PFSK-1 (cell line): ENCODE data around the genes SLC22A24 and SLC22A9.

DNA sequence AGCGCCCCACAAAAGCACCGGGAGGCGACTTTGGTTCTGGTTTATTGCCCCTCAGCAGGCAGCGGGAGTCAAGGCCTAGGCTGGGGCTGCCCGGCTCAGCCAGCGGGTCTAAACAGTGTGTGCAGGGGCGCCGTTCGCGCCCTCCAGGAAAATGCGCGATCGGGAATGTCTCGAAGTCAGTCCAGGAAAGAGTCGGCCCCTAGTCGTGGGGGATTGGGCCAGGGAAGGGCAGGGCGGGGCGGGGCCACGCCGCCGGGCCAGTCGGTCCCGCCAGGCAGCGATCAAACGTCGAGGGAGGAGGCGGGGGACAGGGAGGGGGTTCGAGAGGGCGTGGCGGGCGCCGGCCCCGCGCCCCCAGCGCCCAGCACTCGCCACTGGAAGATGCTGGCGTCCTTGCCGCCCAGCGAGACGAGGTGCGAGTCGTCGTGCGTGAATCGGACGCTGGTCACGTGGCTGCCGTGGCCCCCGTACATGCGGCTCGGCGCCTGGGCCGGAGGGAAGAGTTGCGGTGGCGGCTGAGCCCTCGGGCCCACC lies 596 bp upstream of the MTA2 start:
- RRBS: 85% methylated on average over 18 of the region's 56 CpGs

DNA sequence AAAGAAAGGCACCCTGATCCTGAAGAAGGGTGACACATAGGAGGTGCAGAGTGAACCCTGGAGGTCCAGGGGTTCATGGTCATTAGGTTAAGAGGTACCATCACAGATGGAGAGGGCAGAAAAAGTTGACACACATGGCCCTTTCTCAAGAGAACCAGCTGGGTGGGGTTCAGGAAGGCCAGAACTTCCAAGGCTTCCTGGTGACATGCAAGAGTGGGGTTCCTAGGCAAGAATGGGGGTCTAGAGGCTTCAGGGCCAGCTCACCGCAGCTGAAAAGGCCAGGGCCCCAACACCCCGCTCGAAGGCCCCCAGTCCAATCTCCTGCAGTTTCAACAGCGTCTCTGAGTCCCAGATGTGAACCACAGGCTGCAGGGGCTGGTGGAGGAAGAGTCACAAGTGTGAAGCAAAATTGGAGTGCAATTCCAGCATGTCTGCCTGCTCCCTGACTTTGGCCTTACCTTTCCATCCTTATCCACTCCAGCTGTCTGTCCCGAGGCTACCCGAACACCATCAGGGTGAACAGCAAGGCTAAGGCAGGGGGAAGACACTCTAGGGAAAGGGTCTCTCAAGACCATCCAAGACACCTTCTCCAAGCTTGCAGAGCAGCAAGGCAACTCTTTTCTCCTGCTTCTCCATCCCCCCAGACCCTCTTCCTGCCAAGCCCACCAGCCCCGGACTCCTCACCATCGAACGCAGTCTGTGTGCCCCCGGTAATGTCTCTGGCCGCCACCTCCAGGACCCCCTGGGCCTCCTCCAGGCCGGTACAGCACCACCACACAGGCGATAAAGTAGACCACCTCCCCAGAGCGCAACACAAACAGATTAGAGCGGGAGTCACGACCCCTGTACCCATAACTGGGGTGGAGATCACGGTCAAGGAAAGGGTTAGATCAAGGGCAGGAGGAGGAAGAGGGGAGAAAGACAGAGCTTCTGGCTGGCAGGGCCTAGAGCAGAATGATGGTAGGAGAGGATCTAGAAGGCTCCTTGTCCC lies 4.0 kb downstream of the EML3 start:
- RRBS: 93% methylated on average over 3 of the region's 17 CpGs

DNA sequence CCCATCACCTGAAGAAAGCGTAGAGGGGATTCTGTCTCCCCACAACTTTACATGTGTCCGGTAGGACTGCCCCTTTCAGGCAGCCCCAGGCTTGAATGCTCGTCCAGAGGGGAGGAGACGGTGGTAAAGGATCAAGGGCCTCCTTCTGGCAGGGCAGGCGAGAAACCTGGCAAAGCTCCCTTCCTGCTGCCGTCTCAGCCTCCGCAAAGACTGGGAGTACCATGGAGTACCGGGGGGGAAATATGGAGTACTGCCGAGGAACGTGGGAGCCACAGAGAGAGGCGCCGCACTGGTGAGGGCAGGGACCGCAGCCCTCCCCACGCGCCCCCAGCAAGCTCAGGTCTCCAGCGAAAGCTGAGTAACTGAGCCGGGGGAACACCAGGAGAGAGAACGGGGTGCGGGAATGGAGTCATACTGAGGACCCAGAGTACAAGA lies 929 bp downstream of the EML3 start:
- RRBS: no CpG with 5 or more reads among the region's 19 CpGs

GRCh38 chr11:62727827-62728000 lies 457 bp upstream of the HNRNPUL2 start:
- RRBS: 3% methylated on average over 1 of the region's 10 CpGs

GRCh38 chr11:62801652-62802330 lies 3.4 kb downstream of the NXF1 start:
- RRBS: no CpG with 5 or more reads among the region's 7 CpGs

DNA sequence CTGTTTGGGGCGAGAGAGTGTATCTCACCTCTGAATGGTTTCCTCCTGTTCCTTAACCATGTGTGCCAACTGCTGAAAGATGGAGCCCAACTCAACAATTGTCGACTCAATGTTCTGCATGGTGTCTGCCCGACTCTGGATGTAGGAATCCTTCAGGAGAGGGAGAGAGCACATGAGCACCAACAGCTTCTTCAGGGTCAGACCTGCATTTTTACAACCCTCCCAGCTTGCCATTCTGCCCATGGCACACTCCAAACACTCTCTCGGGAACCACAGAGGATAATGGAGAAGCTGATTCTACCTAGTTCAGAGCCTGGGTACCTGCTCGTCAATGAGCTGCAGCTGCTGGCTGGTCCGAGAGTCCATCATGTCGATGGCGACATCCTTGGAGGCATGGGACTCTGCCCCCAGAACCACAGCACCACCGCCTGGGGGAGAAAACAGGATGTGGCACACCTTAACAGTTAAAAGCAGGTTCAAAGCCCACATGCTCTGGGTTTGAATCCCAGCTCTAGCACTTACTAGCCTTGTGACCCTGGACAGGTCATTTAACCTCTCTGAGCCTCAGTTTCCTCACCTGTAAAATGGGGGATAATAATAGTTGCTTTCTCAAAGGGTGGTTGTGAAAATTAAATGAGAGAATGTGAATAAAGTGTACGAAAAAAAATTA lies 7.6 kb downstream of the STX5 start:
- RRBS: no CpG with 5 or more reads among the region's 10 CpGs

DNA sequence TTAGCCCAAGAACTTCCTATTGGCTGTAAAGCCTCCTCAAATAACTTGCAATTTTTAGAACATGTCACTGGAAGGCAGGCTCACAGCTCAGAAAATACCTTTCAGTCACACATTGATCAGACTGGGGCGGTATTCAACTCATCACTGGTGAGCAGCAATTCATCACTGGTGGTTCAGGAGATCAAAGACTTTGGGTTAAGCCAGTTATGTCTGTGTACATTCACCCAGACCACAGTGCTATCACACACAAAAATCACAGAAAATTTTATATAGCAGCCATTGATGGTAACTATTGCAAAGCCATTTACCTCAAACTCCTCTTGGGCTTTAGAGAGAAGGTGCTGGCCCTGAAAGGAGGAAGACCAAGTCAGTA lies 13.8 kb upstream of the WDR74 start:
- RRBS: no CpG with 5 or more reads among the region's 1 CpG

DNA sequence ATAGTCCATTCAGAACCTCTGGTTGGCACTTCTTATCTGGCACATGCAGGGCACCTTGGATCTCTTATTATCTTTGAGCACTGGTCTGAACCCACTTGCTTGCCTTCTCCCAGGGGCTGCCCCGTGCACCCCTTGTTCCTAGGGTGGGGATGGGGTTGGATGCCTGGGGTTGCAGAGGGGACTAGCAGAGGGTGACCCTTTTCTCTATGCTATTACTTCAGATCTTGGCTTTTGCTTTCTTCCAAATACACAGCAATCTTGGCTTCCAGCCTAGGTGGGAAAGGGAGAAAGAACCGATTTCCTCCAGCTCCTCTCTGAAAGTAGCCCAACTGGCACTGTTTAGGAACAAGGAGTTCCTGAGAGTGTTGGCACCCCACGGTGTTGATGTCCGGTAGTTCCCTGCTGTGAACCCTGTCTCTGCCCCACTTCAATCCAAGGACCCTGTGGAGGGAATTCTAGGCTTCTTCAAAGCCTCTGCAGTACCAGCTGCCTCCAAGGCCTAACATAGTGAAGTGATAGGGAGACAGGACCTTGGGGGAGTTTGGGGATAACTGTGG lies 1.2 kb upstream of the SLC3A2 start:
- RRBS: no CpG with 5 or more reads among the region's 4 CpGs

DNA sequence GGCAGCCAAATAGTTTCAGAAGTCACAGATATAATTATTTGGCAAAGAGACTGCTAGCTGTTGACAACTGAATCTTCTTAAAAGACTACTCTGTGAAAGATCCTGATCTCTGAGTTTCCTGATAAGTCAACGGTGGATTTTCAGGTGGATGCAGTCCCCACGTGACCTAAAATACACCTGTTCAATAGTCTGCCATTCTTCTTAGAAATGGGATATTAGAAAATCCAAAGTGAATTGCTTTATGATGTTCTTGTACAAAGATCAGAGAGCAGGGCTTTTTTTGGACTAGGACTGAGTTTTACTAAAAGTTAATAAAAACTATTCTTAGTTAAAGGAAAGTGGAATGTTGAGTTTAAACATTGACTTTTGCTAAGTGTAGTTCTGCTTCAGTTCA lies at the start of gene SLC22A24:
Gene SLC22A24, minus strand, starts transcription at position 238 of the 394 bp plus-strand sequence.
- RRBS: no CpG with 5 or more reads among the region's 2 CpGs

- RRBS: no CpG with 5 or more reads among the region's 16 CpGs
Observed at GRCh38 chr11:63369492-63370716, at the start of gene SLC22A9. SLC22A9 (plus strand) TSS chr11:63369785.

GRCh38 chr11:63626428-63627385 lies 12.5 kb upstream of the PLAAT3 start:
- RRBS: no CpG with 5 or more reads among the region's 4 CpGs

- RRBS: no CpG with 5 or more reads among the region's 2 CpGs
Observed at GRCh38 chr11:63695332-63695849, 14.1 kb downstream of the RTN3 start.

- RRBS: 95% methylated on average over 9 of the region's 45 CpGs
Observed at GRCh38 chr11:63769637-63770424, 1.3 kb upstream of the ZFTA start.

DNA sequence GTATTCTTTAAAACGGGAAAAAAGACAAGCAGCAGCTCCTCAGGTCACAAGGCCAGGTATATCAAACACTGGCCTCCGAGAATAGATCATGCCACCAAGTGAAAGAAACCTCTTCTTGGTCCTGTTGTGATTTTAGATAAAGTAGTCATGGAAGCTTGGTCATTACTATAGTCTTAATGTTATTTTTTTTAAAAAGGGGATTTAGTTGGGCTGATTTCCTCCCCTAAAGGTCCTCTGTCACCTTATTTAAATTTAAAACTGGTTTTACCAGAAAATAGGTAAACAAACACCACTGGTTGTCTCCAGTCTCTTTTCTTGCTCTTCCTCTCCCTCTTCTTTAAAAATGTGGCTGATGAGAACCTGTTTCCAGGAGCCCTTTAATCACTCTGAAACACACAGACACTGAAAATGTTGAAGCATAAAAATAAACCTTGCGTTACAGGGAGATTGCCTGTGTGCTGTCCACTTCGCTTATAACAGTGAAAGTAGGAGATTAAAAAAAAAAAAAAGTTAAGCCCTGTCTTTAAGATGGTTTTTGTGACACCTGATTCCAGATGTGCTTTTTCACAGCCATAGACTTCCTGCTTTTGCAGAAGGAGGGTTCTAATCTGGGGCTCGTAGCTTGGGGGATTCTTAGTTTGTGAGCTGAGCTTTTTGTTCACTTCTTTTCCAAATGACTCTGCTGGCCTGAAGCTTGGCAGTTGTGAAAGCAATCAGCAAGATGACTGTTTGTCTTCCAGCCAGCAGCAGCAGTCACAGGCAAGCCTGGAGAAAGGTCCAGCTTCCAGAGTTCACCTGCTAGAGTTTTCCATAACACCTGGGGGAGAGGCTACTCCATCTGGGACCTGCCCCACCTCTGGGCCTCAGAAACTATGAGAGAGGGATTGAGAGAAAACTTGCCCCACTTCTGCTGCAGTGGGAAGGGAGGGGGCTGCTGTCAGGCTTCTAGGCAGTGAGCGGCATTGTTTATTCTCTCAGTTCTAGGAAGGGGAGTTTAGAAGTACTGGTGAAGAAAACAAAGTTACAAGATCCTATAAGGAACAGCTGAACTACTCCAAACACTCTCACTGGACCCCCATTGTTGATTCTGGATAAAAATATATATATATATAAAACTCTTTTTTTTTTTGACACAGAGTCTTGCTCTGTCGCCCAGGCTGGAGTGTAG lies 4.0 kb downstream of the MARK2 start:
- RRBS: no CpG with 5 or more reads among the region's 7 CpGs

DNA sequence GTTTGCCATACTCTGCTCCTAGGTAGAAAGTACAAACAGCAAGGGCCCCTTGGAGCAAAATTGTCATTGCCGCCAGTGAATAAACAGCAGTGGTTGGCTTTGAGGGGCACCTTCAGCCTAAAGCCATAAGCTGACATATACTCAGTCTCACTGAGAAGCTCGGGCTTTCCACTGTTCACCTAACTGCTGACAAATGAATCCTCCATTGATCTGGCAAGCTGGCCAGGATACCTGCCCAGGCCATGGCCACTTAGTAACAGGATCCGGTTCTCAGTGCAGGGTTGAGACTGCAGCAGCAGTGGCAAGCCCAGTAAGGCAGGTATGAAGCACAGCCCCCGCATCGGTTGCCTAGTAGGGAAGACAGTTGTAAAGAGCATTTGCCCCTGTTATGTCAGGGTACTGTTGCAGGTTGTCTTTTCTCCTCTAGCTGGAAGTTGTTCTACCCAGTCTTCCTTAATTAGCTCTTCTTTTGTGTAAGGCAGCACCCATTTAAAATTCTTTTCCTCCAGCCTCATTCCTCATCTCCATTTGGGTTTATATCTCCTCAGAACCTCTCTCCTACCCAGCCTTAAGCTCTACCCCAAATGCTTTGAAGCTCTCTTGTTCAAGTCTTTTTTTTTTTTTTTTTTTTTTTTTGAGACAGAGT lies 39.0 kb downstream of the MARK2 start:
- RRBS: no CpG with 5 or more reads among the region's 5 CpGs

DNA sequence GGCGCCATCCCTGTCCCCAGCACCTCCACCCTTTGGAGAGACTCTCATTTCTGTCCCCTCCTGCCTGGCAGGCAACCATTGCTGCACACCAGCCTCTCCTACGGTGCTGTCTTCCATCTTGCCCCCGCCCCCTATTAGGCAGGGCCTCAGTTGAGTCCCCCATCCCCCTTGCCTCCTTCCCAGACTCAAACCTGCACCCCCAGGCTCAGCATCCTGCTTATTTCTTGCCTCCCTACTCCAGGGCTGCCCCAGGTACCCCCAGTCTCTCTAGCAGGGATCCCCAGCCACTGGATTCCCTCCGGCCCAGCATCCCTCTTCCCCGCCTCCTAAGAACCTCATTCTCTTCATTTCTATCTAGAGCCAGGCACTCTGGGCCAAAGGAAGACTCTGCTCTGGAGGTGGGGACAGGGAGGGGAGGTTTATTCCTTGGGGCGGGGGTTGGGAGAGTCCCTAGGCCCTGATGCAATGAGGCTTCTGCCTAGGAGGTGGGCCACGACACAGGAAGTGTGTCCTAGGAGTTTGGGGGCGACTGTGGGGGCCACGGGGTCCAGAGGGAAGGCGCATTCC lies 1.8 kb upstream of the RCOR2 start:
- RRBS: no CpG with 5 or more reads among the region's 10 CpGs

DNA sequence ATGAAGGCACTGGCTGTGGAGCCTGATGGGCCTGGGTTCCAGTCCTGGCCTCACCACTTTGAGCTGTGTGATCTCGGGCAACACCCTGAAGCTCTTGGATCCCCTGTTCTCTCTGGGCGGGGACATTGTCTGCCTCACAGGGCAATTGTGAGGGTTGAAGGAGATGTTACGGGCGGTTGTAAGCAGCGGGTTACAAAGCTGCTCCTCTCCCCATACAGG lies 4.8 kb downstream of the OTUB1 start:
- RRBS: no CpG with 5 or more reads among the region's 5 CpGs

DNA sequence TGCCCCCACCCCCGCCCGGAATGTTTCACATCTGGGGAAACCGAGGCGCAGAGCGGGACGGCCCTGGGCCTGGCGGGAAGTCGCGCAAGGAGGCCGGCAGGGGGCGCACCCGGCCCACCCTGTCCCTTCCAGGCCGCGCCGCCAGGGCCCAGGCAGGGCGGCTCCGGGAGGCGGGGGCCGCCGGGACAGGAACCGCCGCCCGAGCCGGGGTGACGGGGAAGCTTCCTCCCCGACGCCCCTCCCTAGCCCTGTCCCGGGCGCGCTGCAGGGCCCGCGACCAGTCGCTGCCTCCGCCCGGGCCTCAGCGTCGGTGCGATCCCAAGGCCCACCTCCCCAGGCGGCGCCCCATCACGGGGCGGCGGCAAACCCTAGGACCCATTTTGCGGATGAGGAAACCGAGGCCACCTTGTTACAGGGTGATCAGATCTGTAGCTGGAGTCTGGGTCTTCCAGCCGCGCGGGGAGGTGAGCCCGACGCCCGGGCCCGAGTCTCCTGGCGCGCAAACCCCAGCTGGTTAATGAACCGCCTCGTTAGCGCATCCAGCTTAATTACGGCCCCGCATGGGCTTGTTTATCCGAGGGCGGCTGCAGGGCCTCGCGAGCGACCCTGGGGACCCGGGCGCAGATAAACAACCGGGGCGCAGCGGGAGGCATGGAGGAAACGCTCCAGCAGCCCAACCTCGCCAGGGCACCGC lies 14.4 kb downstream of the OTUB1 start:
- RRBS: 95% methylated on average over 27 of the region's 72 CpGs

DNA sequence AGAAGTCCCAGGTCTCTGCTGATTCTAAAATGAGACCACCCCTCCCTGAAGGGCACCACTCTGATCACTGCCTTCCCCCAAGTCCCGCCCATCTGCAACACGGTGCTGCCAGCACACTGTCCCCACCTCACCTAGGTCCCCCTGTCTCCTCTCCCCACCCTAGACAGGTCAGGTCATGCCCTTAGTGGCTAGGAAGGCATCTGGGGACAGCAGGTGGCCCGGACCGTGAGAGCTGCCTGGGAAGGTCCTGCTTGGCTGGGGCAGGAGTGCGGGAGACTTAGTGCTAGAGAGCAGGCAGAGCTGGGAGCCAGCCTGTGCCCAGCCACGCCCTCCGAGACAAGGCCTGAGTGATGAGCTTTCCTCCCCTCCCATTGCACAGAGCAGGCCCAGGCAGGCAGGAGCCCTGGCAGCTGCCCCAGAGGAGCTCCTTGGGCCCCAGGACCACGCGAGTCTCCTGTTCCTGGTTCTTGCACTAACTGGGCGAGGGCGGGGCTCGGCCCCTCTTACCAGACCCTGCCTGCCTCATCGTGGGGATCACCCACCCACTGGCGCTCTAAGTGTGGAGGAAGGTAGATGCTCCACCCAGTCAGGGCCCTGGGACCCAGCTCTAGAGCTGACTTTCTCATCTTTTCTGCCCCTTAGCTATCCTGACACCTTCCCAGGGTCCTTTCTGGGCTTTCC lies 45.0 kb downstream of the MACROD1 start:
- RRBS: no CpG with 5 or more reads among the region's 14 CpGs